Helper T cell (primary cell): ENCODE measurements around a stretch of chr7.

GRCh38 chr7:106251314-106251747, 33.5 kb downstream of the NAMPT start:
- PRO-cap, 2 experiments: no peak in any of the 2 experiments

DNA sequence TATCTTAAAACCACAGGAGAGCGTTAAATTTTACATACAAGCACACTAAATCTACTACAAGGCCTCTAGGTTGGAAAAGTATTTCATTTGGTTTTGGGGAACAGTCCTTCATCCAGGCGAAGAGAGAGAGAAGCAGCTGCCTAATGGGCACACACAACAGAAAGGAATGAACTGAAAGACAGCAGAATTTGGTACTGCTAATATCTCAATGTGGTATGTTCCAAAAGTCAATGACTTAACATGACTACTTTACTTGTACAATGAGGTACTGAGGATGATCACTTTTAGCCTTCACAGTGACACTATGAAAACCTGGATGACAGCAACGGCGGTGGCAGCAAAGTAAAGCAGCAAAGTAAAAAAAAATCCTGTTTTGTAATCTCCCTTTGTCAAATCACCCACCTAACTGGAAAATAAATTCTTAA, 7.4 kb downstream of the NAMPT start:
- PRO-cap, 2 experiments: no peak in any of the 2 experiments

DNA sequence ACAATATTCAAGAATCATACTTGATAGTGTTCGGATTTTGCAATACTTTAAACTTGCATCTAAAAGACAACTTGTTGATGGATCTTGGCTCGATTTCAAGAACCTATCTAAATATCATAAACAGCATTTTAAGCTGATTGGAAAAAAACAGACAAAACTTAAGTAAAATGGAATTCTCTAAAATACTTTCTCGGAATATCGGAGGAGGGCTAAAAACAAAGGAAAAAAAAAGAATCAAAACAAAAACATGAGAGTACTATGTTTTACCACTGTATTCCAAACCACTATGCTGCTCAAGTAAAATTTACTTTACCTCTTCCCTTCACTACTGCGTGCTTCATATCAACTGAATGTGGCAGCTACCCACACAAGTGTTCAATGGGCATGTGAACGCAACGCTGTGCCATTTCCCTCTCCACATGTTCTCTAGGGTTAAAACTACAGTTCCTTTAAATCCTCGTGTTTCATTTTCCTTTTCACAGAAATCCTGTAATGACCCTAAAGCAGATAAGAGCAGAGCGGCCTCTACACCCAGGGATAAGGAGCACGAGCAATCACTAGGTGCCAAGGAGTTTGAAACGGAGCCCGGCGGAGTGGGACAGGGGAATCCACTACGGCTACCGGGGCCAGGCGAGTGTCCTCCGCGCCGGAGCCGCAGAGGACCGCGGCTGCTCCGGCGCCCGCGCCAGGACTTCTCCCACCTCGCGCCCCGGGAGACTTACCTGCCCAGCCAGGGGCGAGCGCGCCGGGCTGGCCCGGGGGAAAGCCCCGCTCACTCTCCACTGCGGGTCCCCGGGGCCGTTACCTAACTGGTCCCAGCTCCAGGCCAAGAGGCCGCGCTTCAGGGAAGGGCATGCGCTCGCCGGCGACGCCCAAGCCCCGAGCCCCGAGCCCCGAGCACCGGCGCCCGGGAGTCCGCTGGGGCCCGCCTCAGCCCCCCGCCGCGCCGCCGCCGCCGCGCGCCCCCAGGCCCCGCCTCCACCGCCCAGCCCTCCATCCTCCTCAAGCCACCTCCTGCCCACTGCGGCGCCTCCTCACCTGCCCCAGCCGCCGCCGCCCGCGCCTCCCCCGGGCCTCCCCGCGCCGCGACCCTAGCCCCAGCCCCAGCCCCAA, 801 bp downstream of the NAMPT start:
- PRO-cap, 2 experiments: peak in 2 of 2 experiments; most common plus-strand start position 775 of the sequence (in 2); most common minus-strand start position 720 of the sequence (in 2)

GRCh38 chr7:106346519-106347089, 61.8 kb upstream of the NAMPT start:
- PRO-cap, 2 experiments: no peak in any of the 2 experiments

DNA sequence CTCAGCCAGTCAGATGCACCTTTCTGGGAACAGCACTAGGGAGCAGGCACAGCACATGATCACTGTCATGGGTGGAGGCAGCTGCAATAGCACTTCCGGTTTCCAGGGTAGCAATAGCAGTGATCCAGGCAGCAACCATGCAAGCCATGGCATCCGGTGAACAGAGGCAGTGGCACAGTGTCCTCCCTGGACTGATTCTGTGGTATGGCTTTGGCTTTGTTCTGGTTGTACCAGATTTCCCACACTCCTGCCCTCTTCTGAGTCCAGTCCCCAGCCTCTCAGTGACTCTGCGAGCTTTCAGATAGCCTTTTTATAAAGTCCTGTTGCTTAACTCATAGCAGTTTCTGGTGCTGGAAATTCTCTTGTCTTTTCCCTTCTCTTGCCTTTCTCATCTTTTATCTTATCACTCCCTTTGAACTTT, 86.9 kb upstream of the NAMPT start:
- PRO-cap, 2 experiments: no peak in any of the 2 experiments

DNA sequence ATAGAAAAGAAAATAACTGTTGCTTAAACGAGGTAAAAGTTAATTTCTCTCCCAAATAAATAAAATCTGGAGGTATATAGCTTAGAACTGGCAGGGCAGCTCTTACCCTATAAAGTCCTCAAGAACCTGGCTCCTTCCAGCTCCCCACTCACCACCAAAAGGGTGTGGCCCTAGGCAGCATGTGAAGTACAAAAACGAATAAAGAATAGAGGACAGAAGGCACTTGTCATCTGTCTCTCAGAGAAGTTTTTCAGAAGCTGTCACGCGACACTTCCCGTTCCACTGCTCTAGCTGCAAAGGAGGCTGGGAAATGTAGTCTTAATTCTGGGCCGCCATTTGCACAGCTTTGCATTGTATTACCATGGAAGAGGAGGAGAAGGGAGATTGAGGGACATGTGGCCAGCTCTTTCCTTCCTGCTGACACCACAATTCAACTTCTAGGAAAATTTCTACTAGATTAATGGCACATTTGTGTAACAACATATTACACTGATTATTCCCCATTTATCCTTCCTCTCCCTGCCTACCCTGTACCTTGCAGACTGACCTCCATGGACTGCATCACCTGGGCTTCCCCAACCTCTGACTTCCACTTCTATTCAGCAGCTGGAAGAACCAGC, 62.2 kb downstream of the CCDC71L start:
- PRO-cap, 2 experiments: no peak in any of the 2 experiments

- PRO-cap, 2 experiments: no peak in any of the 2 experiments
Observed at GRCh38 chr7:106599268-106599707, 61.7 kb downstream of the CCDC71L start.

- PRO-cap, 2 experiments: no peak in any of the 2 experiments
Observed at GRCh38 chr7:107006923-107008024, 37.2 kb upstream of the PRKAR2B start.

GRCh38 chr7:107045909-107046558, 1.5 kb downstream of the PRKAR2B start:
- PRO-cap, 2 experiments: no peak in any of the 2 experiments

GRCh38 chr7:107171696-107172106, 2.9 kb downstream of the HBP1 start:
- PRO-cap, 2 experiments: no peak in any of the 2 experiments

DNA sequence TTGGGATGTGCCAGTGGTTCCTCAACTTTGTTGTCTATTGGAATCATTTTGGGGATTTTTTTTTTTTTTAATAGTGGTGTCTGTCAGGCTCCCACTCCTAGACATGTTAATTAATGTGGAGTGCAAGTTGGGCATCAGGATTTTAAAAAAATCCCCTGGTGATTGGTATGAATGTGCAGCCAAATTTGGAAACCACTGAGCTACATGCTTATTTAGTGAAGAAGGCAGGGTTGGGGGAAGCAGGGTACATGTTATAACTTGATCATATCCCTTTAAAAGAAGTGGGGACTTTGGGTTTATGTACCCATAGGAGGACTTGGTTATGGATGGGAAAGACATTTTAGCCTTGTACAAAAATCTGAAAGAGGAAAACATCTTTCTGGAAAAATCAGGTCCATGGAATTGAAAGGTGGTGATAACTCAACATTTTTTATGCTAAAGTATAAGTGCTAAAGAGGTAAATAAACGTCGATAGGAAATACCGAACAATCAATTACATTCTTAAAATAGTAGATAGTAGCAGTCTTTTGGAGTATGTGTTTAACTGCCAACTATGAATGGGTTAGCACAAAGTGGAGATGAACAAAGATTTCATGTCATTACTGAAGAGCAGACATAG, 34.2 kb downstream of the HBP1 start:
- PRO-cap, 2 experiments: no peak in any of the 2 experiments

DNA sequence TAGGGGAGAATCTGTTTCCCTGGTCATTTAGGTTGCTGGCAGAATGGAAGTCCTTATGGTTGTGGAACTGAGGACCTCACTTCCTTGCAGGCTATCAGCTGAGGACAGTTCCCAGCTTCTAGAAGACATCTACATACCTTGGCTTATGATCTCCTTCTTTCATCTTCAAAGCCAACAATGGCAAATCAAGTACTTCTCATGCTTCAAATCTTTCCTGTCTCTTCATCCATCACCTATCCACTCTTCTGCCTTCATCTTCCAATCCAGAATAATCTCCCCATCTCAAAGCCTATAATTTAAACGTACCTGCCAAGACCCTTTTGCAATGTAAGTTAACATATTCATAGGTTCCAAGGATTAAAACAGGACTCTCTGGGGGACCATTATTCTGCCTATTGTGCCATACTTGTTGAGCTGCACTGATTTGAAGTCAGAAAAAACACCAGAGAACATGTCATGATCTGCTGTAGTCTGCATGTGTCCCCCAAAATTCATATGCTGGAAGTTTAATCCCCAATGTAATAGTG, 22.7 kb downstream of the GPR22 start:
- PRO-cap, 2 experiments: no peak in any of the 2 experiments

- PRO-cap, 2 experiments: no peak in any of the 2 experiments
Observed at GRCh38 chr7:107685304-107685547, 24.6 kb downstream of the SLC26A4 start.

- PRO-cap, 2 experiments: peak in 2 of 2 experiments; most common plus-strand start chr7:107743359 (in 1)
Observed at GRCh38 chr7:107742793-107743522, 984 bp upstream of the CBLL1 start.

- PRO-cap, 2 experiments: no peak in any of the 2 experiments
Observed at GRCh38 chr7:107933289-107934444, 42.7 kb downstream of the DLD start.

- PRO-cap, 2 experiments: no peak in any of the 2 experiments
Observed at GRCh38 chr7:107934649-107935983, 44.1 kb downstream of the DLD start.

GRCh38 chr7:107966634-107967066, 36.3 kb downstream of the LAMB1 start:
- PRO-cap, 2 experiments: no peak in any of the 2 experiments

DNA sequence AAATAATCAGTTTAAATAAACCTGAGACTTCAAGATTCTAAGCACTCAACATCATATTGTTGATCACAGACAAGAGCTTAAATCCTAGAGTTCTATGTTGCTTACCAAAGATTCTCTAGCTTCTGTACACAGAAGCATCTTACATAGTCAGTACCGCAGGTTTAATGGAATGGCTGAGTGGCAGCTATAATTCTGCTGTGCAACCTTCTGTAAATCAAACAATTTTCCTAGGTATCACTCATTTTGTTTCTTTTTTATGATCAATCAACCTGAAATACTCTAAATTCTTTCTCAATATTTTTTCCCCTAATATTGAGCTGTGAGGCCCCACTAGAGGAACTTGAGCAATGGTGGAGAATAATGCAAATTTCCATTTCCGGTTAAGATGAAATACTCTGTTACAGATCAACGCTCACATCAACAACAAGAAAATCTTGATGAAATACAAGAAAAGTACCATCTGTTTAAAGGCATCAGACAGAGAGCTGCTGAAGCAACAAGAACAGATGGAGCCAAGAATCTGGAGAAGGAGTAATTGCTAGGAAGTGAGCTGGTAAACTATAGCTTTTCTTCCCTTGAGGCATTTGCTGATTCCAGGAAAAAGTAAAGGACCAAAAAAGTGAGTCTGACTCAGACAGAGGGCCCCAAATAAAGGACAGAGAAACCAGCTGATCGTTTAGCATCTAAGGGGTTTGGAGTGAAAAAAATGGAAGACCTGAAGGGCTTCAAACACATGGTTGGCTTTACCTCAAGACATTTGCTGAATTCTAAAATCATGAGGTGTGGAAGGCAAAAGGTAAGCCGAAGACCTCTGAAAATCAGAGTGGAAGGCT, 22.6 kb downstream of the PNPLA8 start:
- PRO-cap, 2 experiments: no peak in any of the 2 experiments

DNA sequence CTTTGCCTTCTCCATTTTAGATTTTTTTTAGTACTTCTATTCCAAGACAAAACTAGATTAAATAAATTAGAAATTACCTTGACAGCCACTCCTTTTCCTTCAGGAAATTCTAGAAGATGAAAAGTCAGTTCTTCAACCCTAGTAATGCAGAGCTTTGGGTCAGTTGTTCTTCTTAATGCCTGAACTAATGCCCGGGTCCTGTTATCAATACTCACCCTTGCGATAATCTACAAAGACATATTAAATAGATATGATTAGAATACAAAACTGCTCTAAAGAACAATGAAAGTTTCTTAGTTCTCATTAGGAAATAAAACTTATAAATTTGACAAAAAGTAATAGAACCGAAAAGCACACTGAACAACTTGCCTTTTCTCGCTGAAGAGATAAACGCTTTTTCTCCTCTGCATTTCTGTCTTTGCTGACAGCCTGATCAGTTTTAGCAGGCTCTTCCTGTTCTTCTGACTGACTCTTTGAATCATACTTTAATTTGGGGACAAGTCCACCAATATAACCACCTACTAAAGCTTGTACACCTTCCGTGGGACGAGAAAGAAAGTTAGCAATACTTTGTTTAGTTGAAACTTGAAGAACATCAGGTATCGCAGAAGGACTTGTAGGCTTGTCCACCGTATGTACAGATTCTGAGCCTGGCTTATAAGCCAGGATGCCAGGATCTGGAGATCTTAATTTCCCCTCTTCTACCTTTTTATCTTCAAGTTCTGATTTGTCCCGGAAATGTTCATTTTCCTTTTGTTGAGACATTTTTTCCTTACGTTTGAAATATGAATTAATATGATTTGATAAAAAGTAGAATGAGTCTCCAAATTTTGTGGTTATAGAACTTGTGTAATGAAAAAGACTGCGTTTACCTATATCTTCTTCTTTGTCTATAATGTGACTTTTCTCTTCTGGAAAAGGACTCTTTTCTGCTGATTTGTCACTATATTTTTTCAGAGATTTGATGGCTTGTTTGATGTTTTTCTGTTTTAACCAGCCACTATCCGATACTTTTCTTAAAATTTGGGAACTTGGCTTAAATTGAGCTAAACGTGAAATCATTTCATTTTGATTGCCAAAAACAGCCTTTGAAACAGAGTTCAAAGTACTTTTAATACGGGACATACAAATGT, 11.5 kb downstream of the PNPLA8 start:
- PRO-cap, 2 experiments: no peak in any of the 2 experiments

DNA sequence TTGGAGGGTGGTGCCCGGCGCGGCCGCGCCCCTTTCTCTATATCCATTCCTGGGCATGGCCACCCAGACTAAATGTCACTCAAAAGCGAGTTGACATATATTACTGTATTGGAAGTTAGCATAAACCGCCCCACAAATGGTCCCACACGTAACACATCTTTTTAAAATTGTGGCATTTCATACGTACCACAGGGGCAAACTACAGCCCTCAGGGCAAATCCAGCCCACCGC, 586 bp upstream of the PNPLA8 start:
- PRO-cap, 2 experiments: no peak in any of the 2 experiments